MCF 10A (cell line): Measurements from ENCODE around the gene LRRC8D.

DNA sequence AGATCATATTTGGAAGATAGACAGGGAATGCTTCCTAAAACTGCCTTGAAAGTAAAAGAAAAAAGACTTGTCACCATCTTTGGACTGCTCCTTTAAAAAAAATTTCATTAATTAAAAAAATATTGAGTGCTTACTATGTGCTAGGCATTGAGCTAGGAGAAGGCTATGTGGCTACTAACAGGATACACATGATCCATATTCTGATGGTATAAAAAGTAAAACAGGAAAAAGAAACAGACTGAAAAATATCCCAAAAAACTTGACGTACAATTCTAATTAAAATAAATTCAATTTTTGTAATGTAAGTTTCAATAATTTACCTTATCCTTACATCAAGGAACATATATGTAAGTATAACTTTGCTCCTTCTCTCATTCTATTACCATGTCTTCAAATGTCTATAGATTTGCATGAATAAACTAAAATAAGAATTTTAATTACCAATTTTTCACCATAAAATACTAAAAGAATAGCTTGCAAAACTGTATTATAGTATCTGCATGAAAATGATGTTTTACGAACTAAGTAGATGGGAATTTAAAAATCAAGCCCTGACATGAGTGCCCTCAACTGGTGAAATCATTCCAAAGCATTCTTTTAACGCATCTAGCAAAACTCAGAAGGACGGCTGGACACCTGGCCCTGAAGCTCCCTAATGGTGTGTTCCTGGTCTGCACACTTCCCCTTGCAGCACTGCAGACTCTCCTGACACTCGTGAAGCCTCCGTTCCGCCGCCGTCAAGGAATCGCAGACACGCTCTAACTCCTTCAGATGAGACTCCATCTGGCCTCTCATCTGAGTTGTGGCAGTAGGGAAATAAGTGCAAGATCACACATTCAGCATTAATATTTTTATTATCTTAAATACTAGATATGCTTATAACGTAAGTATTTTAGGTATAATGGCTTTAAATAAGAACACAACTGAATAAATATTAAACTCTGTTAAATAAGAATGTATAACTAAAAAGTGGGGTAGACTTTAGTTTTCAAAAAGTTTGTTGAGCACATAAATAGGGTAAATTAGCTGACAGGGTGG, 40.0 kb downstream of the ODF2L start:
- PRO-cap: no peak
- RRBS: no CpG with 5 or more reads among the region's 12 CpGs

DNA sequence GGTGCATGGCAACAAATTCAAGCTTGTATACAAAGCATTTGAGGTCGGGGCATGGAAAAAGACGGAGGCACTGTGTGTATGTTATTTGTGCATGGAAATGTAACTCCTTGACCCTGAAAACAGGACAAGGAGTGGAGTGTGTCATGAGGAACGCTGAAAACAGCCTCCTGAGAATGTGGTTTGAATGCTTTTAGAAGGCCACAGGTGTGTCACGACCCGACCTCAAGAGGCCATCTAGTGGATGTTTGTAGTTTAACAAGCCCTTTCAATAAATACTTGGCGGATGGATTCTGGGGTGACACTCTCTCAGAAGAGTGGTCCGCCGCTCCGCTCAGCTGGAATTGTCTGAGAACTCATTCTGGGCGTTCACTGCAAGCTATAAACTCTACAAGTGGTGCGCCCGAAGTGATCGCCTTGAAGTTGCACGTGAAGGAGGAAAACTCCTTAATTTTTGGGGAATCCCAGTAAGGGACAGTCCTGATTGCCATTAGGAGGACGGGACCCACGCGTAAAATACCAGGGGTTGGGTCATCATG, 33.4 kb downstream of the CLCA1 start:
- PRO-cap: no peak
- RRBS: no CpG with 5 or more reads among the region's 17 CpGs

DNA sequence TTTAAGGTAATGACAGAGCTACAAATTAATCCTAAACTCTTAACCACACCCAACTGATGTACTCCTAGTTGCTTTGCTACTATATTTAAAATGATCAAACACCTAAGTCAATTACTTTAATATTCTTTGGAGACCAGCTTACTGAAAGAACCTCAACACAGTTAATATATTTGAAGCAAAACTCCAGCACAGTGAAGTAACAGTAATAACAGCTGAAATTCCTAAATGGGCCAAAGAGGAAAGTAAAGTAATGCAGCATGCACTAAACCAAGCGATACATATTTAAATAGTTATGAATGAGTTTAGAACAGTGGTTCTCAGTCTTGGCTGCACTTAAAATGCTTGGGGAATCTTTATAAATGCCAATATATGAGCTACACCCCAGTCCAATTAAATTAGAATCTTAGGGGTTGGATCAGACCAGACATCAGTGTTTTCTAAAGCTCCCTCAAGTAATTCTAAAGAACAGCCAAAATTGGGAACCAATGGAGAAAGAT, 6.3 kb downstream of the SH3GLB1 start:
- PRO-cap: no peak
- RRBS: no CpG with 5 or more reads among the region's 1 CpG

- PRO-cap: no peak
- RRBS: no CpG with 5 or more reads among the region's 14 CpGs
Measured at GRCh38 chr1:87129449-87130302, 199.0 kb upstream of the LMO4 start.

DNA sequence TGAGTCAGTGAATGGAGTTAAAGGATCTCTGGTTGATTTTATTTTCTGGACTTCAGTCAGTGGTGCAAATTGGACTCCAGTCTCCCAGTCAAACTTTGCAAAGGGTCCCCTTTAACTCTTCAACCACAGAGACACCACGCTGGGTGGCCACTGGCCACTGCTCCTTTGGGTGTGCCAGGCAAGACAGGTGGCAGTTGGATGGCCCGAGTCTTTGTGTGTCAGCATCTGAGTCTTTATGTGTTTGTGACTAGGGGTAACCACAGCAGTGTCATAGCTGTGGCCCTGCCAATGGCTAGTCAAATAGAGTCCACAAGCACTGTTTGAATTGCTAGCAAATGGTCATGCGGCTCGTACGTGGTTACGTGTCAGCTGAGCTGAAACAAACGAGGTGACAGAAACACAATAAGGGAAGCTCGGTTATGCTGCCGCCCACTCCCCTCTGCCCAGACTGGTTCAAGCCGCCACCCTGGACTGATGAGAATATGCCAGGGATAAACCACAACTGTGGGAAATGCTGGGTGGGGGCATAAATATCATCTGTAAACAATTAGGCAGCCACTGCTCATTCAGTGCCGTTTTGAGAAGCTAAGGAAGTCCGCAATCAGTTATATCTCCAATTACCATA, 174.3 kb upstream of the LMO4 start:
- PRO-cap: no peak
- RRBS: no CpG with 5 or more reads among the region's 12 CpGs

- PRO-cap: no peak
- RRBS: no CpG with 5 or more reads among the region's 2 CpGs
Measured at GRCh38 chr1:88311901-88312481, 372.1 kb upstream of the PKN2 start.

GRCh38 chr1:88327504-88328336, 356.4 kb upstream of the PKN2 start:
- PRO-cap: no peak
- RRBS: no CpG with 5 or more reads among the region's 3 CpGs

DNA sequence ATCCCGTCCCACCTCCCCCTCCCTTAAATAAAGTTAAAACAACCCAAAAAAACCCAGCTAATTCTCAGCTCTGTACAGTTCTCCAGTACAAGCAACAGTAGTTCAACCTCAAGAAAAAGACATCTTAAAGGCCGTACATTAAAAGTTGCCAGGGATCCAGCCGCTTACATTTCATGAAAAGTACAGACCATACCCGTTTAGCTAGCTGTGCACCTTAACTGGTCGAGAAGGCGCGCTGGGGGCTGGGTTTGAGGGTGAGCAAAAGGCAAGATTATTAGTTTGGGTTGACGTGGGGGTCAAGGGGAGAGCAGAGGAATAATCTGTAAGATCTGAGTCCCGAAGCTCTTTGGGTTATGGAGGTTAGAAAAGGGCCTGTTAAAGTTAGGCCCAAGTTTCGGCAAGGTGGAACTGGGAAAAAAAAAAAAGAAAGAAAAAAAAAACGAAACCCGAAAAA, 574 bp upstream of the PKN2 start:
- PRO-cap: no peak
- RRBS: no CpG with 5 or more reads among the region's 12 CpGs

- PRO-cap: bidirectional peak, plus-strand start at chr1:88685068, minus-strand start at chr1:88684974
- RRBS: 2% methylated on average over 10 of the region's 24 CpGs
Measured at GRCh38 chr1:88684843-88685426, 862 bp downstream of the PKN2 start.

GRCh38 chr1:88958114-88958810, 34.2 kb downstream of the KYAT3 start:
- PRO-cap: no peak
- RRBS: no CpG with 5 or more reads among the region's 1 CpG

DNA sequence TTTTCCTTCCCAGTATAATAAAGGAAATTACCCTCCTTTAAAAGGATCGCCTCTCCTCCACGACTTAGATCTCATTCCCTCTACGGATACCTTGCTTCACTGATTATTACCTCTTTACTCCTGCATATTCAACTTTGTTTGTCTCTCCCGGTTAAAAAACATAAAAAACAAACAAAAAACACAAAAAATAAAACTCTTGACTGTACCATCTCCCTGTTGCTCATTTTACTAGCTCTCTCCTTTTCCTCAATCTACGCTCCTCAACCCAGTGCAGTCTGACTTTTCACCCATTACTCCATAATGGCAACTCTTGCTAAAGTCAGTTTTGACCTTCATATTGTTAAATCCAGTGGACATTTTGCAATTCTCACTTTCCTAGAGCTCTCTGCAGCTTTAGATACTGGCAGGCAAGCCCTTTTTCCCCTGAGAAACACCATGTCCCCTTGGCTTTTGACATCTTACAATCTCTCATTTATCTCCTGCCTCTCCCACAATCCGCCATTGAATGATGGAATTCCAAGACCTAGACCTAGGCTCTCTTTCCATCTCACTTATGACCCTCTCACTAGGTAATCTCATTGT, 2.2 kb downstream of the KYAT3 start:
- PRO-cap: no peak
- RRBS: no CpG with 5 or more reads among the region's 6 CpGs

GRCh38 chr1:89068696-89069401, 3.8 kb upstream of the GBP1 start:
- PRO-cap: no peak
- RRBS: no CpG with 5 or more reads among the region's 5 CpGs

DNA sequence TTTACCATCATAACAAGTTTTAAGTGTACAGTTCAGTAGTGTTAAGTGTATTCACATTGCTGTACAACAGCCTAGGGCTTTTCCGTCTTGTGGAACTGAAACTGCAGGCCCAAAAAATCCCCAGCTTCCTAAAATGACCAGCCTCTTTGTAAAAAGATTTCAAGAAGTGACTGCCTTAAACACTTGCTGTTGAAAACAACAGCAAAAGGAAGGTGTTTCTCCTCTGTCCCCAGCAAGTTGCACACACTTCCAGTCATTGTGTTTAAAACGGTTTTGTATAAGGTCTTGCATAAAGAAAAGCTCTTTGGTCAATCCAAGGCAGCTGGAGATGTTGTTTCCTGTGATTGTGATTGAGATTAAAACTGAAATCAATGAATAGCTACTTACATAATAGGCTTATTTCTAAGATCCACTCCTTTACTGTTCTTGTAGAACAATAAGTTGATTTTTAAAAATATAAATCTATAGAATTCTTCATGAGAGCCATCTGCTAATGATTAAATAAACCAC, 16.1 kb upstream of the GBP1 start:
- PRO-cap: no peak
- RRBS: no CpG with 5 or more reads among the region's 2 CpGs

- PRO-cap: bidirectional peak, plus-strand start at chr1:89552990, minus-strand start at chr1:89552985
- RRBS: no CpG with 5 or more reads among the region's 3 CpGs
Measured at GRCh38 chr1:89552907-89553736, 28.5 kb downstream of the LRRC8B start.

GRCh38 chr1:89724556-89725221, 91.8 kb downstream of the LRRC8C start:
- PRO-cap: no peak
- RRBS: no CpG with 5 or more reads among the region's 4 CpGs

DNA sequence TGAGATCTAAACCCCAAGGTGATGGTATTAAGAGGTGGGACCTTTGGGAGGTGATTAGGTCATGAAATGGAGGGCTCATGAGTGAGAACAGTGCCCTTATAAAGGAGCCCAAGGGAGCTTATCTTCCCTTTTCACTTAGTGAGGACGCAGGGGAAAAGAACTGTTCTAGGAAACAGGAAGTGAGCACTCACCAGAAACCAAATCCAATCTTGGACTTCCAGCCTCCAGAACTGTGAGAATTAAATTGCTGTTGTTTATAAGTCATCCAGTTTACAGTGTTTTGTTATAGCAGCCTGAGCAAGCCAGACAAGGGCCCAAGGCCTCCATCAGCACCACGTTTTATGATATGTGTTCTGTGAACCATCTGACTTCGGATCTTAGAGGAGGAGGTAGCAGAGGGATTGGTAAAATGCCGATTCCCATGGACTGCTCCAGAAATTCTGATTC, 60.3 kb upstream of the LRRC8D start:
- PRO-cap: no peak
- RRBS: no CpG with 5 or more reads among the region's 4 CpGs

GRCh38 chr1:89820937-89821824, at the start of gene LRRC8D:
Gene LRRC8D (plus strand): TSS chr1:89821032.
- PRO-cap: bidirectional peak, plus-strand start at chr1:89820984, minus-strand start at chr1:89820856; bidirectional peak, plus-strand start at chr1:89821426, minus-strand start at chr1:89821136; bidirectional peak, plus-strand start at chr1:89821939, minus-strand start at chr1:89821635
- RRBS: under 1% methylated on average over 63 of the region's 107 CpGs

- PRO-cap: no peak
- RRBS: no CpG with 5 or more reads among the region's 5 CpGs
Measured at GRCh38 chr1:89852663-89853458, 32.0 kb downstream of the LRRC8D start.

DNA sequence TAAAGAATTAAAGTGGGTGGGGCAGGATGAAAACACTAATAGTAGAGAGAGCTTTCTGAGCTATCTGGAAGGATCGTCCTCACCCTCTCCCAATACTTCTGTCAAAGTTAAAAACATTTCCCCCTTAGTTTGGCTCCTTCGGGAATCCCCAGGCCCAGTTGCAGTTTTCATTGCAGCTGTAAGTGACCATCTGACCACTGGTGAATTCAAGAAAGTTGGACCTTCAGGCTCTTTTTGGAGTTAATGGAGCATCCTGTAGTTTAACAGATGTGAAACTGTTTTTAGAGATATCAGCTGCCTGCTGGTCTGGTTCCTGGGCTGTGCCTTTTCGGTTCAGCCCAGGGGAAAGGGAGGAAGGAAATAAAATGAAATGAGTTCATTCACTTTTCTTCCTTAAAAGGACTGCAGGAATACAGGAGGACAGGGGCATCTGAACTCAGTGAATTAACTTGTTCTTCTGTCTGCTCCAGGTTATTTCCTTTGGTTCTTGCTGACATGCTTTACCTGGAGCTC, 83.3 kb downstream of the LRRC8D start:
- PRO-cap: no peak
- RRBS: no CpG with 5 or more reads among the region's 3 CpGs

GRCh38 chr1:89950131-89950704, 44.7 kb upstream of the ZNF326 start:
- PRO-cap: no peak
- RRBS: no CpG with 5 or more reads among the region's 2 CpGs